LUHMES (cell line): Measurements from ENCODE around the genes BMP10 and PCYOX1.

DNA sequence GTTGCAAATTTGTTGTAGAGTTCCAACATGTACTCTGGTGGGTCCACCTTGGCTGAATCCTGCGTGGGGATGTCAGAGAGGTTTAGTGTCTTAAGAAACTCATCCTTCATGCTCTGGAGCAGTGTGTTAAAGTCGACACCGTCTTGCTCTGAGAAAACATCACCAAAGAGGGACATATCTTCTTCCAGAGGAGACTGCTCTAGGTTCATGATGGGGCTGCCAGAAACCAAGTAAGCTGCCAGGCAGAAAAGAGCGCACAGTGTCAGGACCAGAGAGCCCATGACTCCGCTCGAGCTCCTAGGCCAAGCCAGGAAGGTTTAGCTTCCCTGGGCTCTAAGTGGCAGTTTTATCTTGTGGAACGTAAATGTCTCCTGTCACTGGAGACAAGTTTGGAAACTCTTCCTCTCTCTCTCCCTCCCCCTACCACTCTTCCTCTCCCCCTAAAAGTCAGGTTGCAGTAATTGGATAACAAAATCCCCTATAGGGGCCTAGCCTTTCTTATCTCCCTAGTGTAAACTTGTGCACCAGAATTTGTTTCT, at the start of gene BMP10:
Gene BMP10, minus strand, starts transcription at position 320 of the 539 bp plus-strand sequence.
- PRO-cap, result no peak

- PRO-cap, result no peak
Measured at GRCh38 chr2:68992744-68993086, 18.3 kb downstream of the GKN1 start.

GRCh38 chr2:69041249-69041636, 28.3 kb downstream of the ANTXR1 start:
- PRO-cap, result no peak

GRCh38 chr2:69190722-69191462, 177.9 kb downstream of the ANTXR1 start:
- PRO-cap, result no peak

DNA sequence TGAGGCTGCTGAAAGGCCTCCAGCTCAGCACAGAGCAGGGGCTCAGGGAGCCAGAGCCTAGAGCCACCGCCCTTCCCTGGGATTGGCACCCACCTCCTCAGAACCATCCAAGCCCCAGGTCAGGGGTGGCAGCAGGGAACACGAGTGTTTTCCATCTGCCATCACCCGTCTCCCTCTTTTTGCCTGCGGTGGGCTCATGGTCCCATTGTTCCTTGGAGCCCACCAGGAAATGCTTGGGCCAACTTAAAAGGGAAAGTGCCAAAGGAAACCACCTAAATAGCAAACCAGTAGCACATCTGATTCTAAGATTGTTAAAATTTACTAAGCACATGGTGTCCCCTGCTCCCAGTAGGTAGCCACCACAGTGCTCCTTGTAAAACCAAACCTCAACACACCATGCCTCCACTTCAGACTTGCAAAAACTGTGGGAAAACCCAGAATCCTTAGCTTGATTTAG, 184.0 kb downstream of the ANTXR1 start:
- PRO-cap, result no peak

DNA sequence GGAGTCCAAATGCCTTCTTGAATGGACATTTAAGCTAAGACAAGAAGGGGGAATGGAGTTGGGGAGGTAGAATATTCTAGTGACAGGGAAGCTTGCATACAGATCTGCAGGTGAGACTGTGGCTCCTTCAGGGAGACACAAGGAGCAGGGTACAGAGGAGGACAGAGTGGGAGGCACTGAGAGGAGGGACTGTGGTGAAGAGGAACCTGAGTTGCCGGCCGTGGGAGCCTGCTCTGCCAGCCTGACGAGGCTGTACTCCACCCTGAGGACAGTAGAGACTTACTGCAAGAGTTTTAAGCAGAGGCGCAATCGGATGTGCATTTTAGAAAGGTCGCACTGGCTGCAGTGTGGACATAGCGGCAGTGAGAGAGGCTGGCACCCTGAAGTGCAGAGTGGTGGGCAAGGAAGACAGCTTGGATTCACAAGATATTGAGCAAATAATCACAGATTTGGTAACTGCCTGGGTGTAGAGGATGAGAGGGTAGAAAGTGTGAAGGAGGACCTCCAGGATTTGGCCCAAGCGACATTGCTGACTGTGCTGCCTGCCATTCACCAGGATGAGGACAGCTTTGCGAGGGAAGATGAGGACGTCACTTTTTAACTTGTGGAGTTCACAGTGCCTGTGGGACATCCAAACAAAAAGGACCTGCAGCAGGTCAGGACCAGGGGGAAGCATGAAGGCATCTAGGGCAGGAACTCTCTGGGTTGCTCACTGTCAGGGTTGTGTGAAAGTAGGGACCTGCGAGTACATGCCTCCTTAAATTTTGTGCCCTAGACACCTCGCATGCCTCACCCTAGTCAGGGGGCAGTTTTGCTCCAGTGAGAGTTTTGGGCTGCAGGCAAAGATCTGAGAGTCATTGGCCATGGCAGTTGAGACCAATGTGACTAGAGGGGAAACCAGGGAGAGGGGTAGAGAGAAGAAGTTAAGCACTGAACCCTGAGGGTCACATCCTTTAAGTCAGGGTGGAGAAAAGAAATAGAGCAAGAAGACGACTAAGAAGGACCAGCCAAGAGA, 185.5 kb downstream of the GFPT1 start:
- PRO-cap, result no peak

DNA sequence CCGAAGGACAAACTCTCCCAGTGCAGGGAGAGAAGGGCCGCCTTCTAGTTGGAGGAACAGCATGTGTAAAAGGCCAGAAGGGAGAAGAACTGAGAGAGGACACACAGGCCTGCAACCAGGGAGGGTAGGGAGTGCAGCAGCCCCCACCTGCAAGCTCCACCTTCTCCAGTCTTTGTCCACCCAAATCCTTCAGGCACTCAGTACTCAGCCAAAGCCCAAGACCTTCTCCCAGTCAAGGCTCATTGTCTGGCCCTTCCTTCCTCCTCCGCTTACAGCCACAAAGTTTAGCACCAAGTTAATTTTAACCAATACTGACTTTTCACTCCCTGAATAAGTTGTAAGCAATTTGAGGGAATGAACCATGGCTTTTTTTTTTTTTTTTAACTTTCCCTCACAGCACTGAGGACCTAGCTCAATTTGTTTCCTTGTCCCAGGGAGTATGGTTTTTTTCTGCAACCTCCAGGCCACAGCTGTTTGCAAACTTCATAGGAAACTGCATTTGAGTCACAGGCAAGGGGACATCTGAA, 181.7 kb downstream of the GFPT1 start:
- PRO-cap, result no peak

DNA sequence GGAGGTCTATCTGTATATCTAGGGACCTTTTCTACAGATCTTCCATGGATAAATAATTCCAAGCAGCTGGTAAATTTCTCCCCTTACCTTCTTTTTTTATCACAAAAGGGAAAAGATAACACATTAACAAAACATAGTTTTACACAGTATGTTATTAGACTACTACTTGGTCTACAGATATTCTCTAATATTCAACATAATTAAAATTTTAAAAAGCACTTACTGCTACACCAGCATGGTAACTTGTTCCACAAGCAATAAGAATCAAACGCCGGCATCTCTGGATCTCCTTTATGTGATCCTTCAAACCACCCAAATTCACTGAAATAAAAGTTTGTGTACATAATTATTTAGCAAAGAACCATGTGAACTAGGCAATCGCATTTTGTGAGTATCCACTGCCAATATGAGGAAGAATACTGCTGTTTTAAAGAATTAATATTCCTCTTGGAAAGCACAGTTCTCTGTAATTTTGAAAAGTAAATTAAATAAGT, 45.1 kb downstream of the GFPT1 start:
- PRO-cap, result no peak

GRCh38 chr2:69347932-69348462, 39.0 kb downstream of the GFPT1 start:
- PRO-cap, result no peak

GRCh38 chr2:69354152-69354882, 32.7 kb downstream of the GFPT1 start:
- PRO-cap, result no peak

DNA sequence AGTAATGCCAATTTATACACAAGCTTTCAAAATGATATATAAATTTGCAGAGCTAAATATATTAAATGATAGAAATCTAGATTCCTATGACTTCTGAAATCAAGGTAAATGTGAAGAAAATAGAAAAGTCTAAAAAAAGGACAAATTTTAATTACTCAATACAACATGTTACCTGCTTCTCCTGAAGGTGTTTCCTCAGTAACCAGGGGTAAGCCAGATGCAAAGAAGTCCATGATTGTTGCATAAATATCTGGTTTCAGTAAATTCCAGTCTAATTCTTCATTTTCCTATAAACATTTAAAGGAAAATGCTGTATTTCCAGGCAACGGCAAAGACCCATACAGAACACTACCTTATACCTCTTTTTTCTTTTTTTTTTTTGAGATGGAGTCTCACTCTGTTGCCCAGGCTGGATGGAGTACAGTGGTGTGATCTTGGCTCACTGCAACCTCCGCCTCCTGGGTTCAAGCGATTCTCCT, 22.2 kb downstream of the NFU1 start:
- PRO-cap, result no peak

DNA sequence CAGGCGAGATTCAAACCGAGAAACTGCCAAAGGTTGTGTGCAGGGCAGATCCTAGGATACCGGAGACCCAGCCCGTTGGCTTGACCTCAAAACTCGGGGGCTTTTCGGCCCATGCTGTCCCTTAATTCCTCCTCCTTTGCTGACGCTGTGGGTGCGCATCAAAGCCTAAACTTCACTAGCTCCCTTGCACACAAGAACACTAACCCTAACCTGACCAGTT, 938 bp upstream of the AAK1 start:
- PRO-cap, result no peak

DNA sequence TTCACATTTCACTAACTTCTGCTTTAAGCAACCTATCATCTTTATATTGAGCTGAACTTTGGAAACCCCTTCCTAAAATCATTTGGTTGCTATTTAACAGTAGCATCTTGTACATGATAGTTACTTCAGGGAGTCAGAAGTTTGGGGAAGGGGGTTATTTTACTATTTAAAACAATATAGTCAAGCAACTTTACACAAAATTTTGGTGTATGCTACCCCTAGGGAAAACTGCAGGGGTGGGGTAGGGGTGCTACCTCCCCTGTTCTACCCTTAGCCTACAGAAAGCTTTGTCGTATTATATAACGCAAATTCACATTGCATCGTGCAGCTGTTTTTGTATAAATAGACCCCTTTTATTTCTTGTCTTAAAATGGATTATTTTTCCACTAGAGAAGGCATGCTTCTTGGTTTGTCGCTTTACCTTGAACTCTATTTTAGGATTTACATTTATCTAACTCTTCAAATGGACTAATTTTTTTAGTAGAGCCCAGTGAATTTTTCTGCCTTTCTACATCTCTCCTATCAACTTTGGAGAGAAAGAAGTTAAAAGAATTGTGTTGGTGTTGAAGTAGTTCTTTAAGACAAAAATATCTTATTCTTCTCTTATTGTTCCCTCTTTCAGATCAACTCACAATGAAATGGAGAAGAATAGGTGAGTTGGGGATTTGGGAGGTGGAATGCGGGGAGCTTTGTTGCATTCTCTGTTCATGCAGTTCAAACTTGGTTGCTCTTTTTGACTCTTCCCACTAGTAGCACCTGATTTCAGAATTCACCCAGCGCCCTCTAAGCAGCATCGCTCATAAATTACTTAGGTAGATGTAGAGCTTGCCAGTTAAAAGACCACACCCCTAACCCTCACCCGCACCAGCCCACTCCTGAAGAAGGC, 6.4 kb downstream of the MXD1 start:
- PRO-cap, result no peak

- PRO-cap, result no peak
Measured at GRCh38 chr2:69945261-69946032, 16.0 kb downstream of the ASPRV1 start.

DNA sequence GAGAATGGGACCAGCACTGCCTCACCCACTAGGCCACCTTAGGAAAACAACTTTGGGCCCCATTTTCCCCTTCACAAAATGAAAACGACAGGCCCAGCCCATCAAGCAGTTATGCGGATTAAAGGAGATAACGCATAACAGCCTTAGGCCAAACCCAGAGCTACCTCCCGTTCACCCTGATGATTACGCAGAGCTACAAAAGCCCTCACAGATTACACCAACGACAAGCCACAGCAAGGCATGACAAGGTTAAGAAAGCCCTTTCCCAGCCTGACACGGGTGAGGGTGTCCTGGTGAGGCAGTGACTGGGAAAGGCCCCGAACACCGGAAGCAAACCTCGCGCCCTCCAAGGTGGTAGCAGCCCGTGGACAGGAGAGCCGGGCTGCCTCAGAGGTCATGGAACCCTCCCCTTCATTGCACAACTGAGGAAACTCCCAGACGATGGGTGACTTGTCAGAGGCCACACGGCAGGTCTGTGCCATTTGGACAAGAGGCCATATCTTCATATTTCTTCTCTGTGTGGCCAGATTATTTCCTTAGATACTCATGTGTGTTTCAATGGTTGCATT, 17.0 kb upstream of the ASPRV1 start:
- PRO-cap, result no peak

- PRO-cap, result no peak
Measured at GRCh38 chr2:70046669-70046868, 40.7 kb upstream of the PCBP1 start.

- PRO-cap, result no peak
Measured at GRCh38 chr2:70087504-70087542, within 50 bp of the PCBP1 start.

DNA sequence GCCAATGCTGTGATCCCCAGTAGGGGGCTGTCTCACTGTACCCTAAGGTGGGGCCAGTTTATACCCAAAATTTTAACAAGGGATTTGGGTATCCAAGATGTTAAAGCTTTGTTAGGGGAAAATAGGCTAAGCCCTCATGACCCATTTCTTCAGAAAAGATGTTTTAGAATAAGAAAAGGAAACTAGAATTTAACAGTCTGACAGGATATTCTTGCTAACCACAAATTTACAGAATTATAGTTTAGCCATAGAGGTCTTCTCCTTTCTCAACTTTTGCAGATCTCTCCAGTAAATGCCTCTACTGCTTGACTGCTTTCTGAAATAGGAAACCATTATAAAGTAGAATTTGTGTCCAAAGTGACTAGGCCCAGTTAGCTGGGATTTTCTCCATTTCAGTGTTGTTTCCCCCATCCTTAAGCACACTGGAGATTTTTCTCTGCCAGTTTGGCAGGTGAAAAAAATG, 16.5 kb downstream of the PCBP1 start:
- PRO-cap, result no peak

- PRO-cap, result bidirectional peak, plus-strand start at chr2:70258147, minus-strand start at chr2:70257928
Measured at GRCh38 chr2:70257829-70258300, at the start of gene PCYOX1. Gene PCYOX1 (plus strand): TSS chr2:70258137.

GRCh38 chr2:70514481-70515185, 39.0 kb downstream of the TGFA start:
- PRO-cap, result no peak